SK-N-MC (cell line): ENCODE measurements around a stretch of chr10.

DNA sequence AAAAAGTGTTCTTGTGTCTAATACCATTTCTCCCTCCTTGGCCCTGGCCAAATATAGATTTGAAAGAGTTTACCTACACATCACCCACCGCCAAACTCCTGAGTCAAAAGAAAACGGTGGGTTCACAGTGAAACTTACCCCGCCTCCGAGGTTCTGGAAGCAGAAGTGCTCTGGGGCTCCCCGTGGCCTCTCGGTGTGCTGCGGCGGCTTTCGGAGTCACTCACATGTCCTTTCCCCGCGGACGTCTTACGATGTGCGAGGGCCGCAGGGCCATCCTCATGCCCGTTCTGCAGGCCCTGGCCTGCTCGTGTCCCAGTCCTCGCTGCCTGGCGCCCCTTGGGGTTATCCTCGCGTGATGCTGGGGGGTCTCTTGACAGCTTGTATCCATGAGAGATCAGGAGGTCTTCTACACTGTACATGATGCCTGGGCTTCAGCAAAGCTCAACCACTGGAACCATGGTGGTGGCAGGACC is 12.0 kb downstream of the JCAD start:
- RRBS: no CpG with 5 or more reads among the region's 21 CpGs

DNA sequence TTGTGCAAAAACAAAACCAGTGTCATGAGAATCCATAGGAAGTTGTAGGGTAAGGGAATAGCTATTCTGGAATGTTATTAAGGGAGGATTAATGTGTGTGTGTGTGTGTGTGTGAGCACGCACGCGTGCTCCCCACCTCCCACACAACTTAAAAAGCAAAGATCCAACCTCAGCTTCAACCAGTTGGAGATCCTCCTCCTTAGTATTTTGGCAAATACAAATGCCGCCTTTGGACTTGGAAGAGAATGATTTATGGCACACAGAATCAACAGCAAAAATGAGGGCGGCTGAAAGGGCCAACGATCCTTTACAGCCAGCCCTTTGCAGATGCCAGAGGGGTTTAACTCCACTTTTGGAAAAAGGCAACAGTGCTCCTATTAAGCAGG is 56.5 kb upstream of the JCAD start:
- RRBS: no CpG with 5 or more reads among the region's 6 CpGs

DNA sequence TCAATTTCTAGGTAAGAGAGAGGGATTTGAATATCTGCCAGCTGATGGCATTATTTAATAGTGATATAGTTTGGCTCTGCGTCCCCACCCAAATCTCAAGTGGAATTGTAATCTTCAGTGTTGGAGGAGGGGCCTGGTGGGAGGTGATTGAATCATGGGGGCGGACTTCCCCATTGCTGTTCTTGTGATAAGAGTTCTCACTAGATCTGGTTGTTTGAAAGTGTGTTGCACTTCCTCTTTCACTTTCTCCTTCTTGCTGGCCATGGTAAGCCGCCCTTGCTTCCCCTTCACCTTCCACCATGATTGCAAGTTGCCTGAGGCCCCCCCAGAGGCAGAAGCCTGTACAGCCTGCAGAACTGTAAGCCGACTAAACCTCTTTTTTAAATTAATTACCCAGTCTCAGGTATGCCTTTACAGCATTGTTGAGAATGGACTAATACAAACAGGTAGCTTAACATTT is 101.4 kb downstream of the MTPAP start:
- RRBS: no CpG with 5 or more reads among the region's 4 CpGs

DNA sequence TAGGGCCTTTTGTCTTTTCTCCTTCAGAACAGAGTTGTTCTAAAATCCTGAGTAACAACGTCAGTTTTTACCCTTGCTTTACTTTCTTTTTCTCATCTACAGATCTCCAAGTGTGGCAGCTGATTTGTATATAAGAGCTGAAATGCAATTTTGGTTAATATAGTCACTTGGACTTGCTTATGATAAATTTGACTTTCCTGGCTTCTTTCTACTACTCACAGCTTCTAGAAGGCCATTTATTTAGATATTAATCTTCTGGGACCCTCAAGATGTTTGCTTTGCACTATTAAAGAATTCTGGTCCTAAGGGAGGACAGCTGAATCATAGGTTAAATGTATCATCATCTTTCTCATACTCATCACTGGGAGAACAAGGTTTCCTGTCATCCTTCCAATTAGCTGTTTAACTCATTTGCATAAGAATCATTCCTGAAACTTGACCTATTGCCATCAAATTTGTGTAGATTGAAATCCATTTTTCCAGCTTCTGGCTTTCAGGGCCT is 4.0 kb downstream of the MAP3K8 start:
- RRBS: no CpG with 5 or more reads among the region's 1 CpG

GRCh38 chr10:30444412-30444900 is 10.5 kb downstream of the MAP3K8 start:
- RRBS: no CpG with 5 or more reads among the region's 3 CpGs

DNA sequence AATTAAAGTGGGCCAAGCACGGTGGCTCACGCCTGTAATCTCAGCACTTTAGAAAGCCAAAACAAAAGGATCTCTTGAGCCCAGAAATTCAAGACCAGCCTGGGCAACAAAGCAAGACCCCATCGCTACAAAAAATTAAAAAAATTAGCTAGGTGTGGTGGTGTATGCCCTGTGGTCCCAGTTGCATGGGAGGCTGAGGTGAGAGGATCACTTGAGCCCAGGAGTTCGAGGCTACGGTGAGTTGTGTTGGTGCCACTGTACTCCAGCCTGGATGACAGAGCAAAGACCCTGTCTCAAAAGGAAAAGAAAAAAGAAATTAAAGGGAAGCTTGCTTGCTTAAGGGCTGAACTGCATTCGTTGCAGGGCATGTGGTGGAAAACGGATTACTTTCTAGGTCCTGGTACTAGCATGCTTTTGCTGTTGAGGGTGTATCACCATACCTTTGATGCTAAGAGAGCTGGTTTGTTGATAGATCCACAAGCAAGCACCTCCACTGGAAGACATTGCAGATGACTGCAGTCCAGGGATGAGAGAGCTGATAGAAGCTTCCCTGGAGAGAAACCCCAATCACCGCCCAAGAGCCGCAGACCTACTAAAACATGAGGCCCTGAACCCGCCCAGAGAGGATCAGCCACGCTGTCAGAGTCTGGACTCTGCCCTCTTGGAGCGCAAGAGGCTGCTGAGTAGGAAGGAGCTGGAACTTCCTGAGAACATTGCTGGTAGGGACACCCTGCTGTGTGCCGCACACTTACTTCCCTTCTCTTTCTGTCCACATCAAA is 25.0 kb downstream of the MAP3K8 start:
- RRBS: no CpG with 5 or more reads among the region's 13 CpGs

- RRBS: no CpG with 5 or more reads among the region's 31 CpGs
Observed at GRCh38 chr10:30529180-30530222, 95.5 kb downstream of the MAP3K8 start.

DNA sequence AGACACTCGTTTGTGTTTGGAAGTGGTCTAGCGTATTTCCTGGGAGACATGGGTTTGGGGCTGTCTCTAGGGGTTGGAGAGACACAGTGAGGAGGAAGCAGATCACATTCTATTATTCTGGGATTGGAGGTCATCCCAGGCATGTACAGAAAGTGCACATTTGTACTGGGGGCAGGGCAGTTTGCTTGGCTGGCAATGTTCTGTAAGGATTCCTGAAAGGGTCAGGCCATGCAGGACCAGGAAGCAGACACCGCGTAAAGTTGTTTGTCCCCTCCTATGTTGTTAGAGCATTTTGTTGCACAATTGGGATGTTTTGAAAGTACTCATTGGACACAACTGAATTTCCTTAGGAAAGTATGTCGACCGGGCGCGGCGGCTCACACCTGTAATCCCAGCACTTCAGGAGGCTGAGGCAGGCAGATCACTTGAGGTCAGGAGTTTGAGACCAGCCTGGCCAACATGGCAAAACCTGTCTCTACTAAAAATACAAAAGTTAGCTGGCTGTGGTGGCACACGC is 12.5 kb downstream of the LYZL2 start:
- RRBS: no CpG with 5 or more reads among the region's 10 CpGs

- RRBS: no CpG with 5 or more reads among the region's 11 CpGs
Observed at GRCh38 chr10:30701085-30702140, 71.9 kb upstream of the LYZL2 start.

DNA sequence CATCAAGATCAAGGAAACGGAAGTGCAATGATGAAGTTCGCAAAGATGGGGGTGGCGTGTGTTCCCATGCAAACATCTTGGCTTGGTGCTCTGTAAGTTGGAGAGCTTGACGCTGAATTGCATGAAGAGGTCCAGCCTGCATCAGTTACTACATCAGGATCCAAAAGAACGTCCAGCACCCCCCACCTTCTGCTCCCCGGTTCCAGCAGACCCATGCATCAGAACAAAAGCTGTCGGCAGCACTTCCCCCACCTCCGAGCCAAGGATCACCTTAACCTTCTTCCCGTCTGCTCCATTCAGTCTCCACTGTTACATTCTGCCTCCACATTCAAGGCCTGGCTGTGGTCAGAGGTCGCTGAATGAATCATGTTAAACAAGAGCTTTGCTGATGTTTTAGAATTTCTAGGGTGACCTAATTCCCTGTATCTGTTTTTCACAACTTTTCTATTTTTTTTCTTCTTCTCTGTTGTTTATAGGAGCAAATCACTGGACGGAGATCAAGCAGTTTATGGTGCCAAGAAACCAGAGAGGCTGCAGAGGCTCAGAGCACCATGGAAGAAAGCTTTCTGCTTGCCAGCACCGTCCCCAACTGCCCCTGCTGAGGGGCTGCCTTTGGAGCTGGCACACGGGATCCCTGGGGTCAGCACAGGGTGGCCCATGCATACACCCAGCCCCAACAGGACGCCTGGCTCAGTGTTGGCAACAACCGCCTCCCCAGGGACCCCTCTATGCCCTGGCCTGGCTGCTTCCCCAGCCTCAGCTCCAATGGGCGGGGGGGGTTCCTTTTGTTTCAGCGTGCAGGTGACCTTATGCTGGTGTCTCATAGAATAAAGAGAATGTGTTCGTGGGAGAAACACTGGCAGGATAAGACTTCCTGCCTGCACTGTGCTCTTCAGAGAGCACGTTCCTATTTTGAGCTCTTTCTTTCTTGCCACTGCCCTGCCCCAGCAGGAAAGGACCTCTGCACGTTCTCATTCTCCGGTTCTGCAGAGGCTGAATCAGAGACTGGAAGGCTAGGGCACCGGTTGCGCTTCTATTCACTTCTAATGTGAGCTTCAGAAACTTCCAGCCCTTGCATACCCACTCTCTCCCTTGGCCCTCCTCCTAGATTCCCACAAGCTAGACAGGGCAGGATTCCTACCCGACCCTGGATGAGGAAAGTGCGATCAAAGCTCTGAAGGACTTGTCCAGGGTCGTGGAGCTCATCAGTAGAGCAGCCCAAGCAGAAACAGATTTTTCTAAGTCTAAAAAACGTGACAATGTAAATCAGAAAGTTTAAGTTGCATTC is 182.7 kb upstream of the LYZL2 start:
- RRBS: no CpG with 5 or more reads among the region's 27 CpGs

GRCh38 chr10:30818669-30819392 is 189.3 kb upstream of the LYZL2 start:
- RRBS: no CpG with 5 or more reads among the region's 26 CpGs

DNA sequence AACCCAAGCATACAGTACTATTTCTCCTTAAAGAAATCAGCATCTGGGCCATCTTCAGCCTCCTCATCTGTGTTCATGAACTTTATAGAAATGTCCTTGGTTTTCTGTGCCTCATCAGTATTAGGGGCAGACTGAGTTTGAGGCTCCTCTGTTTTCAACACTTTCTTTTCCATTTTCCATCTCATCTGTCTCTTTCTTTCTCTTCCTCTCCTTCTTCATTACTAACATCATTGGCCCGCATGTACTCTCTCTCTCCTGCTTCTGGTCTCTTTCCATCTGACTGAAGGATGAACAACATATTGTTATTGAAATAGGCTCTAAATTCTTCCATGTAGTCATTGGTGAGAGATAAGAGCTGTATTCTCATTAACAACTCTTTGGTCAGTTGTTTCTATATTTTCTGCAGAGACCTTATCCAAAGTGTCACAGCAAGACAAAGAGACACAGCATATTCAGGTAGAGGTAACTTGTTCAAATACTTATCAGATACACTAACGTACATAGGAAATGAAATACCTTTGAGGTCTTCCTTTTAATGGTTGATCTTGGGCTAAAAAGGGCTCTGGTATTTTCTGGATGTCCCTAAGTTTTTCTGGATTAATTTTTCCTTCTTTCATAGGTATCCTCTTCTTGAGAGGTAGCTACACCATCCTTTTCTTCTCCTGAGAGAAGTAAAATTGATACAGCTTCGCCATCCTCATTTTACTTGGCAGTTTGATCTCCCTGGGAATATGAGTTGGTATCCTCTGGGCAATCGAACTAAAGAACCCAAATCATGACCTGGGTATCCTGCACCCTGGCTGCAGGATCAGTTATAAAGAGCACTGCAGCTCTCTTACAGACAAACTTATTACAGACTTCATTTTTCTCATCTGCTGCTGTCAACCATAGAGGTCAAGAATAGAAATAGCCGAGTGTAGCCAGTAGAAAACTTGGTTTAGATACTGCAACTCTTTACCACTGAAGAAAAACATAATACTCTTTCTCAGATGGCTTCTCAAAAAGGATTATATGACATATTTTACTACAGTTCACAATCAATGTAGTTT is 111.5 kb downstream of the ZNF438 start:
- RRBS: no CpG with 5 or more reads among the region's 5 CpGs

DNA sequence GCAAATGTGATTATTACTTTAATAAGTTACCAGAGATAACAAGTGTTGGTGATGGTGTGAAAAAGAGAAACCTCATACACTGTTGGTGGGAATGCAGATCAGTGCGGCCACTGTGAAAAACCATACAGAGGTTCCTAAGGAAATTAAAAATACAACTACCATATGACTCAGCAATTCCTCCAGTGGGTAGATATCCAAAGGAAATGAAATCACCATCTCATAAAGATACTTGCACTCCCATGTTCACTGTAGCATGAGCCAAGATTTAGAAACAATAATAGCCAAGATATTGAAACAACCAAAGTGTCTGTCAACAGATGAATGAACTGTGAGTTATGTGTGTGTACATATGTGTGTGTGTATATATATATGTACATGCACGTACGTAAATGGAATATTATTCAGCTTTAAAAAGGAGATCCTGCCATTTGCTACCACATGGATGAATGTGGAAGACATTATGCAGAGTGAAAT is 26.7 kb downstream of the ZNF438 start:
- RRBS: no CpG with 5 or more reads among the region's 3 CpGs

DNA sequence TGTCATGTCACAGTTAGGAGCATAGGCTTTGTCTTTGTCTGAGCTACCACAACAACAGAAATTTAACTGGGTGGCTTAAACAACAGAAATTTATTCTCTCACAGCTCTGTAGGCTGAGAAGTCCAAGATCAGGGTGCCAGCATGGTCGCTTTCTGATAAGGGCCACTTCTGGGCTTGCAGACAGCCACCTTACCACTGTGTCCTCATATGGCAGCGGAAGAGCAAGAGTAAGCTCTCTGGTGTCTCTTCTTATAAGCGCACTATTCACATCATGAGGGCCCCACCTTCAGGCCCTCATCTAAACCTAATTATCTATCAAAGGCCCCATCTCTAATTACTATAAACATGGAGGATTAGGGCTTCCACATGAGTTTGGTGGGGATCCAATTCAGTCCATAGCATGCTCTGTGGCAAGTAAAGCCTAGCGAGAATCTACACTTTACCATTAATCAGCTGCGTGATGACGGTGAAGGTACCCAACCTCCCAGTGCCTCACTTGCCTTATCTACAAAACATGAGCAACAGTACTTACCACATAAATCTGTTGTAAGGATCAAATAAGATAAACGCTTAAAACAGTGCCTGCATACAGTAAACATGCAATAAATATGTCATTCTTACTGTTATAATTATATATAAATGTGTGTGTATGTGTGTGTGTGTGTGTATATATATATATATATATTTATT is 17.3 kb downstream of the ZNF438 start:
- RRBS: no CpG with 5 or more reads among the region's 7 CpGs

- RRBS: no CpG with 5 or more reads among the region's 10 CpGs
Observed at GRCh38 chr10:31099087-31099524, 67.4 kb upstream of the ZNF438 start.

- RRBS: no CpG with 5 or more reads among the region's 4 CpGs
Observed at GRCh38 chr10:31134897-31135114, 103.1 kb upstream of the ZNF438 start.

DNA sequence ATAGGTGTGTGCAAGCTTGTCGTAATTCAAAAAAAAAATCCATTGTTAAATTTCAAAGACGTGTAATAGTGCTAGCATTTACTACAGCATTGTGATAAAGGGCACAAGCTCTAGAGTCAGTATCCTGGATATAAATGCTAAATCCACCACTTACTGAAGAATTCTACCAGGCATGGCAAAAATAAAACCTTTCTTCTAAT is 108.0 kb downstream of the ZEB1 start:
- RRBS: no CpG with 5 or more reads among the region's 2 CpGs

GRCh38 chr10:31586624-31587202 is 267.7 kb downstream of the ZEB1 start:
- RRBS: 63% methylated on average over 5 of the region's 14 CpGs

DNA sequence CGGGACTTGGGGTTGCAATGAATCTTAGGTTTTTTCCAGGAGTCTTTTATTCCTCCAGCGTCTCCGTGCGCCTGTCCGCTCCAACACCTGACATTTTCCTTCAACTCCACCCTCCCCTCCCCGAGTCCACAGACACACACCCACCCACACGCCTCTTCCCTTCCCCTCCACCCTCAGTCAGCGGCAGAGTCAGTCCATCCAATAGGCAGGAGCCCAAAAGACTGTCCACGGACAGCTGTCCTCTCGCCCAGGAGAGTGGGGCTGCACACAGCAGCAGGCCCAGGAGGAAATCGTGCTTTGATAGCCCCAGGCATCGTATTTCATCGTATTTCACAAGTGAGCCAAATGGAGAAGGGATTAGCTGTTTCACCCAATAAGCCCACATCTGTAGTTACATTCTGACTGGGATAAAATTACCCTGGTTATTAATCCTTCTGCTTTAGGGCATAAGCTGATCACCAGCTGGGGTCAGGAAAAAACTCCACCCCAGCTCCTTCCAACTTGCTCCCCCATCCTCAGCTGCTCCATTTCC is 285.1 kb downstream of the ZEB1 start:
- RRBS: no CpG with 5 or more reads among the region's 13 CpGs

- RRBS: no CpG with 5 or more reads among the region's 9 CpGs
Observed at GRCh38 chr10:31930157-31930820, 1.7 kb upstream of the ARHGAP12 start.